REH cell (cell line): ENCODE measurements around the gene PMP22.

DNA sequence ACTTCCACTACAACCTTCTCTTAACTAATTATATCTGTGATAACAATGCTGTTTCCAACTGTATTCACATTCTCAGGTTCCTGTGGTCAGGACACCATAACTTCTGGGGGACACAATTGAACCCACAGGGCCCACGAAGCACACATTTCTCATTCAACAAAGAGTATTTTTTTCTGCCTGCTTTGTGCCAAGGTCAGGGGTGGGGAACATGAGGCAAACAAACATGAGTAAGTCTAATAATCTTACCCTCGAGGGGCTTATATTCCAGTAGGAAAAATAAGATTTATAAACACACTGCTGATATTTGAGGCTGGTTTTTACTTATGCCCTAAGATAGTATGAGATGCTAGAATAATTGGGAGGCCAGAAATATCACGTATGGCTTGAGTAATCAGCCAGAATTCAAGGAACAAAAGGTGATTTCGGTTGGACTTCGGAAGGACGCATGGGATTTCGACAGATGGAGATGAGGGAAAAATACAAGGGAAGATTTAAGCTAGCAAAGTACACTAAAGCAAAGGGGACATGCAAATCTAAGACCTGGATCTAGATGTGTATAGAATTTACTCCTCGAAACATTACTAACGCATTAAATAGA lies 22.7 kb downstream of the ARHGAP44 start:
- PRO-cap = no peak

- PRO-cap = no peak
Observed at GRCh38 chr17:12983985-12984935, 33.6 kb downstream of the ELAC2 start.

DNA sequence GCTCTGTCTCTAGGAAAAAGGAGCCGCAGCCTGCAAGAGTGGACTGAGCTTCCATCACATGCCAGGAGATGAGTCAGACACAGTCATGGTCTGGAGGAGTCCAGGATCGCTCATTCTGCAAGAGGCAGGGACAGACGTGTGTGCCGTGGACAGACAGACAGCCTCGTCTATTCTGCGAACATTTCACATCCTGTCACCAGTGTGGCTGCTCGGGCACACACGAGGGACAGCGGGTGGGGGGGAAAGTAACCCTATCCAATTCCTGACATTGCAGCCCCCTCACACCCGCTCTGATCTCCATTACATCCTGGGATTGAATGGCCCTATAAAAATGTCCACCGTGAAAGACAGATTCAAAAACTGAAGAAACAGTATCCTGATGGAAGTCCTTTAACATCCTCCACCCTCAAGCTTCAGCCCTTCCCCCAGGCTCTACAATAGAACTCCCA lies 39.5 kb downstream of the HS3ST3A1 start:
- PRO-cap = no peak

DNA sequence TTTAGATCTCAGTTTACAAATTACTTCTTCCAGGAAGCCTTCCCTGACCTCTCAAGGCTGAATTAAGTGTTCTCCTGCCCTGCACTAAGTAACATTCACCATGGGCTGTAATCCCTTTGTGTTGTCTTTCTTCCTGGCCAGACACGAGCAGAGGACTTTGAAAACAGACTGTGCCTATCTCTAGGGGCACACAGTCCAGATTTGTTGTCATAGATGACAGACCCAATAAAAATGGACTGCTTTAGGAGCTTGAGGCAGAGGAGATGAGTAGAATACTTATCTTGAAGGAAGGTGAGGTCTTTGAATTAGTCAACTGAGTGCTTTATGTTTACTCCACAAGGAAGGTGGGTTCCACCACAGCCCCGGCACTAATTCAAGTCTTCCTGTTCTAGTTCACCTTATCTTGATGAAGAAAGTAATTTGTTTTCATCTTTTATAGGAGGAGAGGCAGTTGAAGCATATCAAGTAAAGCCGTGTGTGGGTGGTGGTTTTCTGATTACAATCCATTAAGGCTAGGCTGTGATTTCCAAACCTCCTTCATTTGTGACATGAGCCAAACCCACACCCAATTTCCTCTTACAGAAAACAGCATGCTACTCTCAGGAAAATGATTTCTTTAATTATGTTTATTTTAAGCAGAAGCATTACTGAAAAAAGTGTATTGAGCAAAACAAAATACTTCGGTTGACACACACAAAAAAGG lies 35.6 kb downstream of the CDRT15 start:
- PRO-cap = no peak

GRCh38 chr17:14373132-14373673 lies 72.3 kb downstream of the HS3ST3B1 start:
- PRO-cap = no peak

DNA sequence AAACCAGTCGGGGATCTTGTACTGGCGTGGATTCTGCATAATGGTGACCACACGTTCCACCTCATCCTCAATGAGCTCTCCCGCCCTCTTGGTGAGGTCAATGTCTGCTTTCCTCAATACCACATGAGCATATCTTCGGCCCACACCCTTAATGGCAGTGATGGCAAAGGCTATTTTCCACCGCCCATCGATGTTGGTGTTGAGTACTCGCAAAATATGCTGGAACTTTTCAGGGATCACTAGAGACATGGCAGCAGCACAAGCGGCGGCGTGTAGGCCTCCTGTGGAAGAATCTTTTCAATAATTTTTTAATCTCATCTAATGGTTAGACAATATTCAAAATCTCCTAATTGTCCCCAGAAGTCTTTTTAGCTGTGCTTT lies 404.4 kb downstream of the HS3ST3B1 start:
- PRO-cap = no peak

GRCh38 chr17:15042738-15043095 lies 222.4 kb downstream of the PMP22 start:
- PRO-cap = no peak

DNA sequence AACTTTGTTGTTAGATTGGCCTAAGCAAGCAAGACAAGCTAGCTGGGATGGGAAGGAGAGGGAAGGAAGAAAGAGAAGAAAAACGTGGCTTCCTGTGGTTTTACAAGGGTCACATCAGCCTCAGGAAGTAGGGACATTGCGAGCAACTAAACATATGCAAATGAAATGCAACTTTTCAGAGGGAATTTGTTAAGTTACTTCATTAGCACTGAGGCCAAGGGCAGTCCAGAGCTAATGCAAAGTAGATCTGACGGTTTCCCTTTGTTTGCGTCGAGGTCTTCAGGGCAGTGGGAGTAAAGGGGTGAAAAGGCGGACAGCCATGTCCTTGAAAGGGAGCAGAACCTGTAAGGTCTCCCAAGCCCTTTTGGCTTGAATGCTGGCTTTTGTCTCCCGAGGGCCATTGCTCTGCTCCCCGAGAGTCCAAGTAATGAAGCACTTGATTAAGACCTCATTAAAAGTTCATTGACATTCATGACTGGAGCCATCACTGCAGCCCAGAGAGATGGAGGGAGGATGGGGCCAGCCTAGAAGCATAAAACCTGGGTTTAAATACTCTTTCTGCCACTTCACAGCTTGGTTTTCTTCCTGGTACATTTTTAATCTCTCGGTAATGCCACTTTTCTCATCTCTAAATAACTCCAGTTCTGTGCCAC lies 84.9 kb downstream of the PMP22 start:
- PRO-cap = no peak

- PRO-cap = no peak
Observed at GRCh38 chr17:15185493-15185952, 79.6 kb downstream of the PMP22 start.

DNA sequence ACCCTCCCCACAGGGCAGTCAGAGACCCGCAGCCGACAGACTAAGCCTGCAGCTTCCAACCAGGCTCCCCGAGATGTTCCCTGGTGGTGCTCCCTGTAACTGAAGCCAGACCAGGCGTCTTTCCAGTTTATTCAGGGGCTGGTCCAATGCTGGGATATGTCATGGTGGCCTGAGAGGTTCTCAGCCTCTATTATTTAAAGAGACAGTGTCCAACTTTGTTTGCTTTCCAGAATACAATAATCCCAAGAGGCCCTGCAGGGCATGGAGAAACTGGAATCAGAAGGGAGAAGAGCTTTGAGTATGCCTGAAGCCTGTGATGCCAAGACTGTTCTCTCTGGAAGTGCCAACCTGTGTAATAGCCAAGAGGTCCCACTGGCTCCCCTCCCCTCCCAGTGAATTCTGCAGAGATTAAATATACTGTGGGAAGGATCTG lies at the start of gene PMP22:
Gene PMP22, minus strand, starts transcription at position 101 of the 433 bp plus-strand sequence.
- PRO-cap = no peak

DNA sequence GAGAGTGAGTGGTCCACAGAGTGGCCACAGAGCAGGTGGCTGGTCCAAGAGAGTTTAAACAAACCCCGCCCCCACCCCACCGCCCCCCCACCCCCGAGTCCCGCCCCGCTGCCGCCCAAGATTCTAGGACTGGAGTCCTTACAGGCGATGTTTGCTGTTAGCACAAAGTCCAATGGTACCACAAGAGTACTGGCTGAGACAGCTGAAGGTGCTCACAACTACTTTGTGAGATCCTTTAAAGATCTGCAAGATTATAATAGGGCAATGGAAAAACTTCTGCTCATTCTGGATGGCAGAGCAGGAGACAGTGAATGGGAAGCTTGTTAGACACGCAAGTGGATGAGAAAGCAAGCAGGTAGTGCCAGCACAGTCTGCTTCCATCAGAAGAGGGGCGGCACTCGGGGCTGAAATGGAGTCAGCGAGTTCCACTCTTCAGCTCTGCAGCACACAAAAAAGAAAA lies 4.7 kb upstream of the TEKT3 start:
- PRO-cap = no peak

GRCh38 chr17:15403595-15403857 lies 62.1 kb upstream of the TEKT3 start:
- PRO-cap = no peak

DNA sequence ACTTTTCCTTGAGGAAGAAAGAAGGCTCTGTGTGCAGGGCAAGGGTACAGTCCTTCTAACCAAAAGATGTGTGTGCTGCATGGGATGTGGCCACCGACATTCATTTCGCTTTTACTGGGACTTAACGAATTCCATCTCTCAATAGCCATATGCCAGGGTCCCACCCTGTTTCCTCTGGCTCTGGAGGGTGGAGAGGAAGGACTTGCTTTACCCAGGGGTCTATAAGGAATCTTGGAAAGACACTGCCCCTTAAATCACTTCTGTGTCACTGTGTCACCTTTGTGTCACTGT lies 9.4 kb downstream of the CDRT4 start:
- PRO-cap = no peak

DNA sequence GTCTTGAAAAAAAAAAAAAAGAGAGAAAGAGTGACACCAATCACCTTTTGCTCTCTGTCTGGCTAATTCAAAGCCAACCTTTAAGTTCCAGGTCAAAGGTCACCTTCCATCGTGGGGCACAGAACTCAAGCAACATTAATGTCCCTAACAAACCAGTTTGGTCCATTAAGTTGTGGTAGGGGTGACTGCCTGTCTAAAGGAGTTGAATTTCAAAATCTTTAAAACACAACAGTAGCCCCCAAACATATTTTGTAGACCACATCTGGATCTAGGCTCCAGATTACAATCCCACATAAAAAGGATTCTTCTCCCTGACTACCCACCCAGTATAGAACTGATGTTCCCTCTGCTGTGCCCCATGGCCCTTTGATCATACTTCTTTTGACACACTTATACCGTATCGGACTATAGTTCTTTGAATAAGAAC lies 6.3 kb upstream of the CDRT4 start:
- PRO-cap = no peak

- PRO-cap = no peak
Observed at GRCh38 chr17:15659930-15660382, 24.2 kb downstream of the TRIM16 start.

DNA sequence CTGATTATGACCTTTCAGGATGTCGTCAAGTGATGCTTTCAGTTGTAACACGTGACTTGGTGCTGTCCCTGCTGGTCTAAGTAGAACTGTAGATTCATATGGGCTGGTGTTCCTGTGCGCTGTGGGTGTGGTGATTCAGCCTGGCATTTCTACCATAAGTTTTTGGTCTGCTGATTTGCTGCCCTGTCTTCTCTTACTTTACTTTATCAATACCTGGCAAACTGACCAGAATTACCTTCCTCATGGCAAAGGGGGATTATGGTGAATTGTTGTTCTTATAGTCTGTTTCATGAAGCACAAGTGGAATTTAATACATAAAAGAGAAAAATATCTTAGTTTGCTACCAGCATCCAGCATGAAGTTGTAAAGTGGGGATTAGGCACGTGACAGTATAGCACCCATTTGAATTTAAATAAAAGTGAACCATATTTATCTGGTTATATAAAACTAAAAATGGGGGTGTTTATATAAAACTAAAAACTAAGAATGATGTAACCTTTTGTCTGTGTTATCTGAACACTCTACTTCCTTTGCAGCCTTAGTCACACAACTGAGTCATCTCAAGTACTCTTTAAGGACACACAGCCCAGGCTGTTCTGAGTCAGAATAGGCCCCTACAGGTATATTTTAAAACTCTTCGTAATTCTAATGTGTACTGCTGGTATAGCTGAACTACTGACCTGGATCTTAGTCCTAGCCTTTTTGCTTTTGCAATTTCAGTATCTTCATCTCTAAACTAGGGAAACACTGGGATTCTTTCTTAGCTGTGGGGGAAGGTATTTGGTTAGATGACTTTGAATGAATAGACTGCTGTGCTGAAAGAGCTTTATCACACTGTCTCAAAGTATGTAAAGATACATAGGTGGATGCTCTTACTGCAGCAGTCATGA lies 28.3 kb downstream of the TTC19 start:
- PRO-cap = no peak

DNA sequence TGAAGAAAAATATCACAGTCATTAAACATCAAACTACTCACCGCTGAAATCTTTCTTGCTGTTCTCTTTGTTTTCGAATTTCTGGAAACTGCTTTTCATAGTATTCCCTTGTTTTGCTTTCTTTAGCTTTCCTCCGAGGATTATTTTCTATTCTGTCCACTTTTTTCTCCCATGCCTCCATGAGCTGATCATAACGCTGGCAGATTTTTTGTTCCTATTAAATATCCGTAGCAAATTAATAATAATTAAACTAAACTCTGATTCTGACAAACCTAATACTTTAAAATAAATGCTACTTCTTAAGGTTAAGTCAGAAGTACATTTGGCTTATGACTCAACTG lies 69.0 kb downstream of the NCOR1 start:
- PRO-cap = no peak

GRCh38 chr17:16243785-16244131 lies 26.7 kb downstream of the PIGL start:
- PRO-cap = no peak

DNA sequence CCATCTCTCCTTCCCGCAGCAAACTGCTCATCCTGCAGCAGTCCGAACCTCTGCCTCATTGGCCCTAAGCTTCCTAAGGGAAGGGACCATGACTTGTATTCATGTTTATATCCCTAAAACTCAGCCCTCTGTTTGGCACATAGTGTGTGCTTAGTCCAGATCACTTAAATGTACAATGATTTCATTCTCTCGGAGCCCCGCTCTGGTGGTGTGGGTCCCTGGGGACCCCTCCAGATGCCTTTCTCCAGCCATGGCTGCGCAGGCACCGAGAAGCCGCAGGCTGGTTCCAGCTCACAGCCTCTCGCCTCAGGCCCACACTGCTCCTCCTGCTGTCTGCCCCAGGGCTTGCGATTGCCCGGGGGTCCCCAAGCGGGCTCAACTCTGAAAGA lies 66.4 kb downstream of the CENPV start:
- PRO-cap = unidirectional peak, minus-strand start at position 177 of the sequence

GRCh38 chr17:16298439-16298757 lies 54.9 kb downstream of the CENPV start:
- PRO-cap = no peak